ENCODE results near the genes PATJ and EFCAB7.

DNA sequence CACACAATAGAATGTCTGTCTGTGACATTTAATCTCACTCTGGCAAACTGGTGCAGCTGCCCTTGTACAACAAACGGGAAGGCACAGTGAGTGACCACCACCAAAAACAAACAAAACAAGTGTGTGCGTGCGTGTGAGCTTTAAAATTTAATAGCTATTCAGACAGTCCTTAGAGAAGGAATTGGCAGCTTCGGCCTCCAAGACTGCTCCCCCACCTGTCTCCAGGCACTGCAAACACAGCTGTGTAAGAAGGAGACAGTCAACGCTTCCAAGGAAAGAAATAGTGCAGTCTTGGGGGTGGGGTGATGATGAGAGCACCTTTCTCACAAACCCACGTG is 84.3 kb downstream of the TM2D1 start:
- PRO-cap, 2 experiments = no peak in any of the 2 experiments
- RAMPAGE, long total RNA, 5 experiments = no peak in any of the 5 experiments

- PRO-cap, 2 experiments = peak in 2 of 2 experiments; most common plus-strand start chr1:61742480 (in 2); most common minus-strand start chr1:61742213 (in 1)
- RAMPAGE, long total RNA, 5 experiments = start-site peak on the plus strand in 4 of 5 experiments, at chr1:61742403-61742538 at its widest, 1,374 to 2,105 reads per replicate
These were observed at the start of gene PATJ for GRCh38 chr1:61742090-61742996. PATJ (plus strand) TSS chr1:61742480.

- PRO-cap, 2 experiments = peak in 1 of 2 experiments; most common minus-strand start chr1:62438192 (in 1)
- RAMPAGE, long total RNA, 5 experiments = no peak in any of the 5 experiments
These were observed 1.3 kb downstream of the USP1 start for GRCh38 chr1:62438041-62438689.

- PRO-cap, 2 experiments = peak in 2 of 2 experiments; most common plus-strand start chr1:62687700 (in 1); most common minus-strand start chr1:62687613 (in 1)
- RAMPAGE, long total RNA, 5 experiments = no peak in any of the 5 experiments
These were observed 674 bp downstream of the DOCK7 start for GRCh38 chr1:62687371-62688053.

GRCh38 chr1:62733745-62734268 is 45.6 kb upstream of the DOCK7 start:
- PRO-cap, 2 experiments = no peak in any of the 2 experiments
- RAMPAGE, long total RNA, 5 experiments = no peak in any of the 5 experiments

DNA sequence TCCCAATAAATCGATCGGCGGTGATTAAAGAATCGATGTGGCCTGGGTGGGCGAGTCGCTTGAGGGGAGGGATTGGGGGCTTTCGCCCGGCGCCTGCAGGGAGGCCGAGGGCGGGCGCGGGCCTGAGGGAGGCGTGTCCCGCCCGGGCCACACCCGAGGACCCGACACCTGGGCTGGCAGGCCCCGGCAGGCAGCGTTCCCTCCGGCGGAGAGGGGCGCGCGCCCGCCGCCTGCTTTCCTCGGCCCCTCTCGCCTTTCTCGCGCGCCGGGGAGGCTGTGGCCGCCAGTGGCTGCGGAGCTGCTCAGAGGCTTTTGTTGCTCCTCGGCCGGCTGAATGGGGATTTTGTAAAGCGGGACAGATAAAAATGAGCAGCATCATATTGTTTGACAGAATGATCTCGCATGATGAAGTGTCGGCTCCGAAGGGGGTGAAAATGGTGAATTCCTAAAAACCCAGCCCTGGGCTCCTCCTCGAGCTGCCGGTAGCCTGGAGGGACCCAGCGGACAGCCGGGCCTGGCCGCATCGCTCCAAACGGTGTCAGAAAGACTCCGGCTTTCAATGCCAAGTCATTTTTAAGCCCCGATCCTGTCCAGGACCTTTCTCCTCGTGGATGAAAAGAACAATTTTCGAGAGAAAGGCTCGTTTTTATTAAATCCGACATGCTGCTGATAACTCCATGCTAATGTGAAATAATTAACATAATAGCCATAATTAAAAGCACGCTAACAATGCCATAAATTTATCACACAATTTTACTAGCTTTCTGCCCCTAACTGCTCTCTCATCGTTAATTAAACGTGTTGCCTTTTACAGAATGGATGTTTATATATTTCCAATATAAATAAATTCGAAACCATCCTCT is 4.8 kb upstream of the FOXD3 start:
- PRO-cap, 2 experiments = no peak in any of the 2 experiments
- RAMPAGE, long total RNA, 5 experiments = no peak in any of the 5 experiments

GRCh38 chr1:63523028-63524298 is at the start of gene EFCAB7:
EFCAB7 (plus strand) TSS chr1:63523525.
- PRO-cap, 2 experiments = peak in 2 of 2 experiments; most common plus-strand start chr1:63523552 (in 1); most common minus-strand start chr1:63523194 (in 1)
- RAMPAGE, long total RNA, 5 experiments = start-site peak on the plus strand in 2 of 5 experiments, at chr1:63523286-63523569 at its widest, 21 to 47 reads per replicate; start-site peak on the minus strand in 3 of 5 experiments, at chr1:63523205-63523266 at its widest, 45 to 128 reads per replicate

GRCh38 chr1:63703126-63704145 is 70.4 kb upstream of the ROR1 start:
- PRO-cap, 2 experiments = no peak in any of the 2 experiments
- RAMPAGE, long total RNA, 5 experiments = no peak in any of the 5 experiments

- PRO-cap, 2 experiments = no peak in any of the 2 experiments
- RAMPAGE, long total RNA, 5 experiments = no peak in any of the 5 experiments
These were observed 36.7 kb downstream of the ROR1 start for GRCh38 chr1:63810360-63811079.

DNA sequence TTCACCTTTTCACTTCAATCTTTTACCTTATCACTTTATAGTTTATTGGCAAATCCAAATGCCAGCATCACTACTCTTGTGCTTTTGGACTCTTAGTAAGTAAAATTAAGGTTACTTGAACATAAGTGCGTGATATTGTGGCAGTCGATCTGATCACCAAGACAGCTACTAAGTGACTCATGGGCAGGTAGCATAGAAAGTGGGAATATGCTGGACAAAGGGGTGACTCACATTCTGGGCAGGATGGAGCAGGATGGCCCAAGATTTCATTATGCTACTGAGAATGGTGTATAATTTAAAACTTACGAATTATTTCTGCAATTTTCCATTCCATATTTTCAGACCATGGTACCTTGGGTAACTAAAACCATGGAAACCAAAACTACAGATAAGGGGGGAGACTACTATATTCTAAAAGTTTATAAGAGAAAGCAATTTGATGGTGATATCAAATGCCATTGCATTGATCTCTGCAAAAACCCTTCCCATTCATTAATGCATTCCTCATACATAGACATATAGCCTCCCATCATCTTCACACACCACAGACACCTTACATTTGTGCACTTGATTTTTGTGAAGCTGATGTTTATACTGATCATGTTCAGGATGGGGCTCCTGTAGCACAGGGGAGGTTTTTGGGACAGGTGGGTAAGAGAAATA is 120.3 kb downstream of the ROR1 start:
- PRO-cap, 2 experiments = no peak in any of the 2 experiments
- RAMPAGE, long total RNA, 5 experiments = no peak in any of the 5 experiments

- PRO-cap, 2 experiments = no peak in any of the 2 experiments
- RAMPAGE, long total RNA, 5 experiments = no peak in any of the 5 experiments
These were observed 120.2 kb upstream of the UBE2U start for GRCh38 chr1:64083142-64083679.

GRCh38 chr1:64826947-64827394 is 82.1 kb downstream of the RAVER2 start:
- PRO-cap, 2 experiments = no peak in any of the 2 experiments
- RAMPAGE, long total RNA, 5 experiments = no peak in any of the 5 experiments

DNA sequence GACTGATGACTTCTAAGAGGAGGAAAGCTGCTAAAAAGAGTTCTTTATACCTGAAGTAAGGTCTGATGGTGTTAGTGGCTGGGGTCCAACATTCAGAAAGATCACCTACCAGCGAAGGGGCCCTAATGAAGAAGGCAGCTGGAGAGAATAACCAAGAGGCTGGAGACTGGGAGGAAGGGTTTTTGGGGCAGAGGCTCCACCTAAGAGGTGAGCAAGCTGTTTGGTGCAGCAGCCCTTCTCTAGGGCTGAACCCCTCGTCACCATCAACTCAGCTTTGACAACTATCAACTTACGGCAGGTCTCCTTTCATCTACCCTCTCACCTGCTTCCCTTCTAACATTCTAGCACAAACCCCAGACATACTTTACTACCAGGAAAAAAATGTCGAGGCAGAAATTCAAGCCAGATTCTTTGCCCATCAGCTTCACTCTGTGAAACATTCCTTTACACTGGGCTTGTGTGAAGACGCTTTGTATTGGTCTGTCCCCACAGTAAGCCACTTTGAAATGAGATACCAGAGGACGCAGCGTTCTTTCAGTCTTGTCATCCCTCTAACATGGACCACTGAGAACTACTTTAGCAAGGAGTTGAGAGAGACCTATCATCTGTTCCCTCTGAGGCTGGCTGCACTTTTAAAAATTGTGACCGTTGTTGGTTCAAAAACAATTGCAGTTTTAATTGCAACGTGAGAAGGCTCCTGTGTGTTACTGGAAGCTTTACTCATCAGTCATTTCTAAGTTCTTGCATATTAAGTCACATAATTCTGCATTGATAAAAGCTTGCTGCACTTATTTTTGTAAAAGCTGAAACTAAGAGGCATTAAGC is 84.7 kb downstream of the RAVER2 start:
- PRO-cap, 2 experiments = no peak in any of the 2 experiments
- RAMPAGE, long total RNA, 5 experiments = no peak in any of the 5 experiments

GRCh38 chr1:64836447-64837375 is 91.8 kb downstream of the RAVER2 start:
- PRO-cap, 2 experiments = no peak in any of the 2 experiments
- RAMPAGE, long total RNA, 5 experiments = no peak in any of the 5 experiments

DNA sequence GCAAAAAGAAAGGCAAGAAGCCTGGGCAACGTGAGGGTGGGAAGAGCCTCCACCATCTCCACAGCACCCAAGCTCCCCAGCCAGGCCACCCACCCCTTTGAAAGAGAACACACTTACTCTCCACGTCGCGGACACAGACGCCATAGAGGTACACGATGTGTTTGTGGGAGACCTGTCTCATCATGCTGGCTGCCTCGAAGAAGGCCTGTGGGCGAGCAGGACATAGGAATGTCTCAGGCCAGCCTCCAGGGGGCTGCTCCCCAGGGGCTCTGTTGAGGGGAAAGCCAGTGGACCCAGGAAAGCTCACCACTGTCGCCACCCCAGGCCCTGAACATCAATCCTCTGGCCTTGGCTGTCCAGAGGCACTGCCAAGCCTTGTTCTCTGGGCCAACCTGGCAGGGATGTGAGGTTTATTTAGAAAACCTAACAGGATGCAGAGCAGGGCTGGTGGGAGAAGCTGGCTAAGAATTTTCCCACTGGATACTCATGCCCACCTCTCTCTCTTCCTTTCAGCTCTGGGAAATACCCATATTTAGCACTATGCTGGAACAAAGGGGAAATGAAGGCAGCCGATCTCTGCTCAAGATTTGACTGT is 101.8 kb downstream of the RAVER2 start:
- PRO-cap, 2 experiments = no peak in any of the 2 experiments
- RAMPAGE, long total RNA, 5 experiments = no peak in any of the 5 experiments

- PRO-cap, 2 experiments = peak in 1 of 2 experiments; most common plus-strand start chr1:64864375 (in 1); most common minus-strand start chr1:64864196 (in 1)
- RAMPAGE, long total RNA, 5 experiments = no peak in any of the 5 experiments
These were observed 102.3 kb downstream of the JAK1 start for GRCh38 chr1:64863865-64864533.

GRCh38 chr1:64883255-64883527 is 83.2 kb downstream of the JAK1 start:
- PRO-cap, 2 experiments = no peak in any of the 2 experiments
- RAMPAGE, long total RNA, 5 experiments = no peak in any of the 5 experiments

GRCh38 chr1:64915775-64916516 is 50.4 kb downstream of the JAK1 start:
- PRO-cap, 2 experiments = no peak in any of the 2 experiments
- RAMPAGE, long total RNA, 5 experiments = no peak in any of the 5 experiments

DNA sequence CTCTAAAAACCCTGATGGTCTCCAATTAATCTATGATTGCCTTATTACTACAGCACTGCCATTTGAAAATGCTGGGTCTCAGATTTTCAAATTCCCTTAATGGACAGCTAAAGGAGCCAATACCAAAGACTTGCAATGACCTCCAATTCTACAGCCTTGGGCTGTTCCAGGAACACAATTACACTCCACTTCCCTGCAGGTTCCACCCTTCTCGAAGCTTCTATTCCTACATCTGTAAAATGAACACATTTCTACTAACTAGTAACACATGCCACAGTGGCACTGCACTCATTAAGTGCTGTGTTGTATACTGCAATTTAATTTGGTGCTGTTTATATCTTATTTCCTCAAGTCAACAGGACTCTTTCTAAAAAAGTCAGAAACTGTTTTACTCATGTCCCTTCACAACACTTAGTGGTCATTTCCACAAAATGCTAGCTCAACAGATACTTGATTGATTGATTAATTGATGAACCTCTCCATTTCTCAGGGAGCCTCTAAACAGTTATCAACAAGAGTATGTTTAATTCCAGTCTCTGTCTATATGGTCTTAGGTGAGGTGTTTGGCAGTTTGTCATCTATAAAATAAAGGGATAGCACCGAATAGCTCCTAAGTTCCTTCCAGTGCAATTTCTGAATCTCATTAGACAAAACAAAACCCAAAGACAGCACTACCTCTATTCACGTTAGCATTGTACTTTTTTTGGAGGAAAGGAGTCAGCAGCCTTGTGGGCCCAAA is 85.5 kb upstream of the AK4 start:
- PRO-cap, 2 experiments = no peak in any of the 2 experiments
- RAMPAGE, long total RNA, 5 experiments = no peak in any of the 5 experiments

DNA sequence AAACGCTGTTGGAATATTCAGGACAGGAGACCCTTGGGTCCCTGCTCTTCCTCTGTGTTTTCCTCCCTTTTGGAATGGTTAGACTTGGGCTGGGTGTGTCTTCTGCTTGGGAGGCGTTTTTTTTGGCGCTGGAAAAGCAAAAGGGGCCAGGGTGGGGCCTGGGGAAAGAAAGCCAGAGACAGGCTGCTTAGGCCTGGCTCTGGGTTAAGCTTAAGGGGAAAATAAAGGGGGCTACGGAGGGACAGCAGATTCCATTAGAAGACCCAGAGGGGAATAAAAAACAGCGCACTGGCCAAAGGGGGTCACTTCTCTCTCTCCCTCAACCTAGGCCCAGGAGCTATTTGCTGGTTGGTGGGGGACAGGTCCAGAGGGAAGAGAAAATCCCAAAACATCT is 82.4 kb upstream of the AK4 start:
- PRO-cap, 2 experiments = peak in 1 of 2 experiments; most common plus-strand start position 149 of the sequence (in 1); most common minus-strand start position 76 of the sequence (in 1)
- RAMPAGE, long total RNA, 5 experiments = no peak in any of the 5 experiments

Measured in thyroid gland (tissue), 7 donors.